ENCODE measurements around the gene SYT13.

DNA sequence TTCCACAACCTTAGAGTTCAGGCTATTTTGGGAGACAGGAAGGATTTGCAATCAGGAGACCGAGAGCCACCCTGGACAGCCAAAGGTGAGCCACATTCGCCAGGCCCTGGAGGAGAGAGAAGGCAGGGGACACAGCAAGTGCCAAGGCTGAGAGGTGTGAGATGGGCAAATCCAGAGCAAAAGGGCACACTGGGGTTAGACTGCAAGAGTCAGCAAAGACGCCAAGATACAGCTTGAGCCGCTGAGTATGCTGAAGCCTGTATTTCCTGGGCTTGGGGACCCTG is 66.4 kb downstream of the CD82 start:
- RRBS: no CpG with 5 or more reads among the region's 4 CpGs

GRCh38 chr11:44906706-44907106 is 44.0 kb downstream of the TP53I11 start:
- RRBS: no CpG with 5 or more reads among the region's 5 CpGs

DNA sequence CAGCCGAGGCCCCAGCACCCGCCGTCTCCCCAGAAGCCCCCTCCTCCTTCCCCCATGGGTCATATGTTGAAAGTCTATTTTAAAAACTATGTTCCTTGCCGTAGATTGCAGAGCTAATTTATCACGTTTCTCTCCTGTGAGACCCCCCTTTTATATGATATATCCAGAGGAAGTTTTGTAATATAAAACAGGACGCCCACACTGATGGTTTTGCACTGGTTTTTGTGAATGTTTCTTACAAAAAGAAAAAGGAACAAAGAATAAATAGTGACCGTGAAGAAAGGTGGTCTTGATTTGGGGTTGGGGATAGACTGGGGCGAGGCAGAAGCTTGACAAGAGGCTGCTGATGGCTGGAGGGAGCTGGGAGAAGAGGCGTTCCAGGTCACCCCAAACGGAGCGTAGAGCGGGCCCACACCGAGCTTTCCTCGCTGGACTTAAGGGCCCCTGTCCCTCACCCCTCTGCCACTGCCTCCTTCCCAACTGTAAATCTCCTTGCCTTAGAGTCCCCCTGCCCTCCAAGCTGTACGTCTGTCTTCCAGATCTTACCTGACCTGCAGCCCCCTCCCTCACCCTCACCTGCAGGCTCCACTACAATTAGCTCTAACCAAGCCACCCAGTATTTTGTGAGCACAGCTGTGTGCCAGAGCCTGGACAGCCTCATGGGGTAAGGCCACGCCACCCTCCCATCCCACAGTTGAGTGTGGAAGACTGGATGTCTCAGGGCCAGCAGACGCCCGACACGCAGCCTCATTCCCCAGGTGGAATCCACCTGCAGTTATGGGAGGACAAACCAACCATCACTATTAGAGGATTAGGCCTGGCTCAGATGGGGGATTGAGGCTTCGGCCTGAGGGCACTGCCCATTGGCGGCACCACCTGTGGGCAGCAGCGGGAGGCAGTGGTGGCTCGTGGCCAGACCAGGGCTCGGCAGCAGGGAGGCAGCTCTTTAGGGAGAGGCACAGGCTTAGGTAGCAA is 18.2 kb downstream of the TP53I11 start:
- RRBS: no CpG with 5 or more reads among the region's 24 CpGs

GRCh38 chr11:45182742-45183737 is 36.6 kb downstream of the PRDM11 start:
- RRBS: no CpG with 5 or more reads among the region's 18 CpGs

DNA sequence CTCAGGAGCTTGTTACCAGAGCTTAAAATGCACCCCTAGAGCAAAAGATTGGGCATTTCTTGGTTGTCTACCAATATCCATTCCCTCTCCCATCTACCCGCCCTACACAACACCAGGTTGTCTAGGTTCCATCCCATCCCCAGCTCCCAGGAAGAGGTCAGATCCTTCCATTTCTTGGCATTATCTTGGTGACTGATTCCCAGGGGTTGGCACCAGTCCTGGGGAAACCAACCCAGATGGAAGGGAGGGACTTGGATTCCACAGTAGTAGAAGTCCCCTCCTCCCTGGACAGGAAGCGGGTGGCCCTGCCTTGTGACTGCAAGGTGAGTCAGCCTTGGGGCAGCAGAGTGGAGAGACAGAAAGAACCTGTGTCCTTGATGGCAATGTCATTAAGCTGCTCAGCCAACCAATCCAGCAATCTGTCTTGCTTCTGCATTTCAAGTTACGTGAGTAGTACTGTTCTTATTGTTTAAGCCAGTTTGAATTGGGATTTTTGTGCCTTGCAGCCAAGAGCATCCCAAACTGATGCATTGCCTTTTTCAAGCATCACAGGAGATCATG is 26.5 kb downstream of the SYT13 start:
- RRBS: no CpG with 5 or more reads among the region's 3 CpGs

- RRBS: no CpG with 5 or more reads among the region's 8 CpGs
Measured at GRCh38 chr11:45281912-45282546, 4.1 kb downstream of the SYT13 start.

DNA sequence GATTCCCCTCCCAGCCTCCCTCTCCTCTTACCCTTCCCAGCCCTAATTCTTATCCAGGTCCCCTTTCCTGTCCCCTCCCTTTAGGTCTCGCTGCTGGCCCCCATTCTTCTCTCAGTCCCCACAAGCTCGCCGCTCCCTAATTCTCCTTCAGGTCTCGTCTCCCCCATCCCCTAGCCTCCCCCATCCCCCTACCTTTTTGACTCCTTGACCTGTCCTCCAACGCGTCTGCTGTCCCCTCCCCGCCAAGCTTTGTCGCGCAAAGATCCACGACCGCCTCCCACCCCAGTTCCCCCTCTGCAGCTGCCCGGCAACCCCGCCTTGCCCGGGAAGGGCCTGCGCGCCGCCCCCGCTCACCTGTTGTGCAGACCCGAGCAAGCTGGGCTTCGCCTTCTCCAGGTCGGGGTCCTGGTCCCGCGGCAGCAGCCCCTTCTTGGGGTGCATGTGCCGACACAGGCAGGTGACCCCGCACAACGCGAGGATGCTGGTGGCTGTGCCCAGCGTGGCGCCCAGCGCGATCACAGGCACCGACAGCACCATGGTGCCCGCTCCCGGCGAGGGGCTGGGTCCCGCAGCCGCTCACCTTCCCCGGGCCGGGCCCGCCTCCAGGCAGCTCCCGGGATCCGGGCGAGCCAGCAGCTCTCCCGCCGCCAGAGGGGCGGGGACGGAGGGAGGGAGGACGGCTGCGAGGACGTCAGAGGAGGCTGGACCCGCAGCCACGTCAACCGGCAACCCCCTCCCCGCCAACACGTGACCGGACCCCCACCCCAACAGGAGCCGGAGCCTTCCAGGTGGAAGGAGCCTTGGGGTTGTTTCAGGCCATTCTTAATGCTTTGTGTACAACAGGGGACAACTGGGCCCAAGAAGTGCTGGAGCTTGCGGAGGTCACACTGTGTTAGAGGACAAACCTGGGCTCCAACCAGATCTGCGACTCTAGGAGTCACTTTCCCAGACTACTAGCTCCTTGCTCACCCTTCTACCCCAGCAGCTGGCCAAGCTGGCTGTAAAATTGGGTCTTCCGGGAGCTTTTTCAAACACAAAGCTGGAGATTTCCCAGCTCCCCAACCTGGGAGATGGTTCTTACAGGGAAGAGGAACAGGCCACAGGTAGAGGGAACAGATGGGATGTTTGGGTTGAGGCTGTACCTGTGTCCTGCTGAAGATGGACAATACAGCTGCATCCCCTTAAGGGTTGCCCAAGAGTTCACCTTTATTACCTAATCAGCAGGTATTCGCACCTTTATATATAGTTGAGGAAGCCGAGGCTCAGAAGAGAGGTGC is at the start of gene SYT13:
Gene SYT13, minus strand, starts transcription at position 671 of the 1,277 bp plus-strand sequence.
- RRBS: 2% methylated on average over 12 of the region's 62 CpGs

- RRBS: no CpG with 5 or more reads among the region's 11 CpGs
Measured at GRCh38 chr11:45410621-45411144, 124.5 kb upstream of the SYT13 start.

- RRBS: no CpG with 5 or more reads among the region's 23 CpGs
Measured at GRCh38 chr11:45771793-45772497, 33.0 kb upstream of the SLC35C1 start.

- RRBS: no CpG with 5 or more reads among the region's 12 CpGs
Measured at GRCh38 chr11:45982865-45984053, 60.8 kb downstream of the LARGE2 start.

GRCh38 chr11:46012739-46013225 is 90.3 kb downstream of the LARGE2 start:
- RRBS: no CpG with 5 or more reads among the region's 1 CpG

GRCh38 chr11:46083700-46084496 is 37.4 kb downstream of the PHF21A start:
- RRBS: no CpG with 5 or more reads among the region's 4 CpGs

DNA sequence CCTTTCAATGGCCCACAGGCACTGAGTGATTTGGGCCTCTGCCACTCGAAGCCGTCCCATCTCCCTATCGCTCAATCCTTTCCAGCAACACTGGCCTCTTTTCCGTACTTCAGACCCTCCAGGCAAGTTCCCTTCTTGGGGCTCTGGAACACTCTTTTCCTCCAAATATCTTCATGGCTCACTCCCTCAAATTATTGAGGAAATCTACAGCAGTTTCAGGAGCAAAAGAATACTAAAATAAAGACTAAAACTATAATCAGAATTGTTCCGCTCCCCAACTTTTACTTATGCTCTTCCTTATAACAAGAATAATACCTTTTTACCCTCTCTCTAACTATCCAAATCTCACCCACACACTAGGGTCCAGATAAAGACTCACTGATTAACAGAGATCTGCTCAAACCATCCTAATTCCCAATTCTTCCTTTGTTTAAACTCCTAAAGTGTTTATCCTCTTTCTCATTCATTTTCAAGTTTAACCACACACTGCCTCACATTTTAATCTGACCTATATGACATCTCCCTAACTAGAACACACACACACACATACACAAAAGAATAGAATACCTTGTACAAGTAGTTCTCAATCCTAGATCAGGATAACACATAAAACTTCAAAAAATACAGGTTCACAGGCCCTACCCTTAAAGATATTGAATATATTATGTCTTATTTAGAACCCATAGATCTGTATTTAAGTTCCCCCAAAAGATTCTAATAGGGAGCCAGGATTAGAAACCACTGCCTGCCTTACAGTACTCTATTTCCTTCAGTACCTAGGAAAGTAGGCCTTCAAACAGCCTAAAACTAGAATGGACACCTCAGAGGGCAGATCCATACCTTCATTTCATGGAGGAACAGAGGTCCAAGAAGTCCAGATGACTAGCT is 23.7 kb downstream of the PHF21A start:
- RRBS: no CpG with 5 or more reads among the region's 5 CpGs

- RRBS: 3% methylated on average over 55 of the region's 114 CpGs
Measured at GRCh38 chr11:46121533-46122785, 705 bp upstream of the PHF21A start.

- RRBS: no CpG with 5 or more reads among the region's 9 CpGs
Measured at GRCh38 chr11:46254128-46254648, 23.3 kb upstream of the CREB3L1 start.

DNA sequence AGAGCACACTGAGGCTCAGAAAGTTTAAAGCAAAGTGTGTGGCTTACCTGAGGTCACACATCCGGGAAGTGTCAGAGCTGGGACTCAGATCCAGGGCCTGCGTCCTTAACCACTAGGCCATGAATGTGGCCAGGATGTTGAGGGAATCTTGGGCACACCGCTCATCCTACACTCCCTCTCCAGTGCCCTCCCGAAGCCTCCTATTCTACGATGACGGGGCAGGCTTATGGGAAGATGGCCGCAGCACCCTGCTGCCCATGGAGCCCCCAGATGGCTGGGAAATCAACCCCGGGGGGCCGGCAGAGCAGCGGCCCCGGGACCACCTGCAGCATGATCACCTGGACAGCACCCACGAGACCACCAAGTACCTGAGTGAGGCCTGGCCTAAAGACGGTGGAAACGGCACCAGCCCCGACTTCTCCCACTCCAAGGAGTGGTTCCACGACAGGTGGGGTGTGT is 27.2 kb upstream of the DGKZ start:
- RRBS: no CpG with 5 or more reads among the region's 16 CpGs

DNA sequence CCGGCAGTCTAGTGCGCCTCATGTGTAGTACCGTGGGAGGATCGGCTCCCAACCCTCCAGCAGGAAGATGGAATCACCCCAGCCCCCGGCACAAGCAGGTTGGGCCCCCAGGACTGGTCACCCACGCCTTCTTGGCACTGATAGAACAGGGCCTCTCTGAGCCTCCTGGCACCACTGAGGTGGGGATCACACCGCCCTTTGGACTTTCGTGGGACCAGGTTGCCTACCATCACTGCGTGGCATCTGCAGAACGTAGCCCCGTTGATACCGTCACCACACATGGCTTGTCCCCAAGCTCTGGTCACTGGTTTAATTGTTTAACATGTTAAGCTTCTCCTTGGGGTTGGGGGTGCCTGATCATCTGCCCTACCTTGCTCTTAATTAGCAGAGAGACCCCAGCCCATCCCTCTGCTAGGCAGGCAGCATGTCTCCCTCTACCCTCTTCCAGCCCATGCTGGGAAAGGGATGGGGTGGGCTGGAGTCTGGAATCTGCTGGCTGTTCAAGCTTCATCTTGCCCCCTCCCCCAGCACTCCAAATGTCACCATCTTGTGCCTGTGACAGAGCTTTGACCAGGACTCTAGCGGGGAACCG is 900 bp downstream of the DGKZ start:
- RRBS: 3% methylated on average over 4 of the region's 14 CpGs

DNA sequence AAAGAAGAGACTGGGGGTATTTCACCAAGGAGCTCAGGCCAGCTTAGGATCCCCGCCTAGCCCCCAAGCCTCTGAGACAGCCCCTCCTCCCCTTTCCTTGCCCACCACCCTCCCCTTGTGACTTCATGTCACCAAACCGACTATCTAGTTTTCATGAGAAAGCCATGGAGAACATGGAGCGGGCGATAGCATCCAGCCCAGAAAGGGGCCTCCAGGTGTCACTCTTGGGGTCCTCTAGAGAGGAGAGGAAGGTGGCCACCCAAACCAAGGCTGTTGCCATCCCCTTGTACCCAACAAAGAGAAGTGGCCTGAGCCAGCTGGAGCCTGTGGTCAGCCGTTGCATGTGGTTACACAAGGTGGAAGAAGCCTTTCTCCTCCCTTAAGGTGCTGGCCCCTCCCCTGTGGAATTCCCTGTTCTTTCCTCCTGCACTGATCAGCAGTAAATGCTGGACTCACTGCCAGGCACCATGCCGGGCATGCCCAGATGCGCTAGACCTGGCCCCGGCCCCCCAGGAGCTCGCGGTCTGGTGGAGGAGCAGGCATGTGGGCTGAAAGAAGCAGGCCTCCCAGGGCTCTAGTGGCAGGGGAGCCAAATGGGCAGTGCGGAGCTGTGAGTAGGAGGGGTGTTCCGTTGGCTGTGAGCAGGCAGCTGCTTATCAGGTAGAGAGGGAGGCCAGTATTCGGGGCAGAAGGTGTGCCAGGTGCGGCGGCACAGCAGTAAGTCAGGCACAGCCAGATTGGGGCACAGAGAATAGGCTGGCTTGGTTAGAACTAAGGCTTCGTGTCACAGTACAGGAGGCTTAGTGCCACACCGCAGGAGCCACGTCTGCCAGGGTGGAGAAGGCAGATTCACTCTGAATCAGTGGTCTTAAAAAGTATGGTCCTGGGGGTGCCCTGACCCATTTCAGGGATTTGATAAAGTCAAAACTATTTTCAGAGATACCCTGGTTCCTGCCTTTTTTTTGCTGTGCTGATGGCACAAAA is 10.2 kb downstream of the DGKZ start:
- RRBS: no CpG with 5 or more reads among the region's 18 CpGs

- RRBS: no CpG with 5 or more reads among the region's 11 CpGs
Measured at GRCh38 chr11:46364673-46365394, 16.6 kb upstream of the MDK start.

DNA sequence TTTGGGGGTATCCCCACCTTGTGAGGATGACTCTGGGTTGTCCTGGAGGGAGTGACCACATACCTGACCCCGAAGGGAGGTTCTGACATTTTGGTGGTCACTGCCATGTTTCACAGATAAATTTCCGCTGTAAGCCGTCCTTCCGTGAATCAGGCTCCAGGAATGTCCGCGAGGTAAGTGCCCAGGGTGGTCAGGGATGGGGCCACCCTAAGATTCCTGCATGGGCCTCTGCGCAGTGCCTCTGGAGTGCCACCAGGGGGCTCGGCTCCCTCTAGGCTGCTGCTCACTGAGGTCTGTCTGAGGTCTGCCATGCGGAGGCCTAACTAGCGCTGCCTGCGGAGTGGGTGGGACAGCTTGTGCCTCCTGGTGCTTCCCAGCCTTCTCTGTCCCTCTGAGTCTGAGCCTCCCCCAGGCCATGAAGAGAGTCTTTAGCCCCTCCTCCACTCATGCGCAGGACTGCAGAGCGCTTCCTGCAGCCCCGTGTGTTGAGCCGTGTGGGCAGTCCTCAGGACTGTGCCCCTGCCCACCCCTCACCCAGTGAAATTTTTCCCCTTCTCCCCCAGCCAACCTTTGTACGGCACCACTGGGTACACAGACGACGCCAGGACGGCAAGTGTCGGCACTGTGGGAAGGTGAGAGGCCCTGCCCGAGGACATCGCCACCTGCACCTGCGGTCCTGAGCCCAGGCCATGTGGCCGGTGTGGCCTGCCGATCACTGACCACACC is 11.9 kb upstream of the MDK start:
- RRBS: no CpG with 5 or more reads among the region's 25 CpGs